ENCODE results near the gene RALGPS2.

GRCh38 chr1:176071191-176072089 lies 135.6 kb downstream of the COP1 start:
- PRO-cap, 2 experiments: no peak in any of the 2 experiments

- PRO-cap, 2 experiments: no peak in any of the 2 experiments
Observed at GRCh38 chr1:176125198-176125755, 81.8 kb downstream of the COP1 start.

DNA sequence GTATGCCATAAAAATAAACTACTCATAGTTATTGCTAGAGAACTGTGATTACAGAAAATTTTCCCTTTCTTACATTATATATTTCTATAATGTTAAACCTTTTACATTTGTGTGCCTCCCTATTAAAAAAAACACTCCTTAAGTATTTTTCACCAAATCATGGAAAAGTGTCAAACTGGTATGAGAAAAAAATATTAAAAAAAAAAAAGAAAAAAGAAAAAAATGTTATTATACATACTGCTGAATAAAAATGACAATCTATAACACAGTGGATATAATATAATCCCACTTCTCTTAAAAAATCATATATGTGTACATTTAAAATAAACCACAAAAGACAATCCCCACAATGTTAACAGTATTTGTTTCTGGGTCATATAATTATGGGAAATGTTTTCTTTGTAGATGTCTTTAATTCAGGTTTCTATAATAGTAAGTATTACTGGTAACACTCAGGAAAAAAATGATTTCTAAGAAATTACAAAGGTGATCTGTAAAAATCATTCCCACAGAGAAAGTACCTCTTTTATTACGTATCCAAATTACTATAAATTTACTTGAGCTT lies 29.9 kb downstream of the COP1 start:
- PRO-cap, 2 experiments: no peak in any of the 2 experiments

DNA sequence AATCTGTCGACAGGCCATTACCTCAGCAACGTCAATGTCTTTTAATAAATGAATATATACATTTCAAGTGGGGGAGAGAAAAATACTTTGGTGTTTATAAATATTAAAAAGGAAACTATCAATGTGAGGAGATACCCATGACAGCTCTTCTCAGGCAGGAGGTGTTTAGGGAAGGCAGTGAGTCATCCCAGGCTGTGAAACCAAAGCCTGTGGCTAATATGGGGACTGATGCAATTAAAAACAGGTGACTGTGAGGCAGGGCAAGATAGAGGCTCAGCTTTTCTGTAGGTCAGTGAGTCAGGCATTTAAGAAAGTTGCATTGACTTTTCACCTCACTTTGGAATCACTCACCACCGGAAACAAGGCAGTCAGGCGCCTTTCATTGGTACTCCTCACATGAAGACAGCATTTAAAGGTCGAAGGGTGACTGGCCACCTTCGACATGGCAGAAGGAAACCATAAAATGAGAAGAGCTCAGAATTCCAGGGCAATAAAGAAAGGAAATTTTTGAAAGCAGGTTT lies 54.5 kb downstream of the PAPPA2 start:
- PRO-cap, 2 experiments: no peak in any of the 2 experiments

- PRO-cap, 2 experiments: no peak in any of the 2 experiments
Observed at GRCh38 chr1:176692623-176693086, 229.7 kb downstream of the PAPPA2 start.

GRCh38 chr1:176939940-176940299 lies 224.6 kb downstream of the ASTN1 start:
- PRO-cap, 2 experiments: no peak in any of the 2 experiments

DNA sequence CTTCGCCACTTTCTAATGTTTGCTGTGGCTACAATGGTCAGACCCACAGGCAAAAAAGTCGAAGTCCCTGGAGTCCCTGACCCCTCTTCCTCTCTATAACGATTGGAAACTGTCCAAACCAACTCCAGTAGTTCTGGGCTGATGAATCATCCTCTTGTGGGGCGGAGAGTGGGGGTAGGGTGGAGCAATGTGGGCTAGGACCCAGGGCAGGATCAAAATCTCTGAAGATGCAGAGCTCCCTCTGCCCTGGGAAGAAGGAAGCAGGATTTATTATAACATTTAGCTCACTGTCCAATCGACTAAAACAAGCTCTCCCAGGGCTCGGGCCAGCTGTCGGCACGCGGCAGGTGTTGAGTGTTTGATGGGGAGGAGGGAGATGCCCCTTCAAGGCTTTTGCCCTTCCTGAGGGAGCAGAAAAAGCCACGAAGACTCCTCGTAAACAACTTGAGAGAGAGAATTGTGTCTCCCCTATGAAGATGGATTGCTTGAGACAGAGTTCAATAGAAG lies 85.7 kb downstream of the BRINP2 start:
- PRO-cap, 2 experiments: no peak in any of the 2 experiments

- PRO-cap, 2 experiments: peak in 1 of 2 experiments; most common plus-strand start chr1:177841483 (in 1)
Observed at GRCh38 chr1:177841324-177841659, 128.6 kb downstream of the SEC16B start.

DNA sequence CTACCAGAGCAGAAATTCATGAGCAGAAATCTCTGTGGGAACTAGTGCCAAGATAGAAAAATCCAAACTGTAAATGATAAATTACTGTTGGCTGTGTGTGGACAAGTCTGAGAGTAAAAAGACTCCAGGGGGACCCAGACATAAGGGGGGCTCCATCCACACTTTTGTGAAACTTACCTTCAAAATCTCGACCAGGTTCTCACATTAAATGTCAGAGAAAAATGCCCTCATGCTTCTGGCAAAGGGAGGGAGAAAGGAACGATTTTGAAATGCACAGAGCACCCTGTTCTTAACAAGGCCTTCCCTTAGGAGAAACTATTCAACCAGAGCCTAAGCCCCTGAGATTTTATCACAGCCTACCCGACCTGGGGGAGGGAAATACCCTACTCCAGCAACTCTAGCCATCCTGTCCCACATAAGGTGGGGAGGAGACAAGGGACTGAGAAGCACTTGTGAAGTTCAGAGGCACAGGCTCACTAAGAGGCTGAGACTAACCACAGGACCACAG lies 86.6 kb downstream of the TEX35 start:
- PRO-cap, 2 experiments: no peak in any of the 2 experiments

GRCh38 chr1:178630446-178630939 lies 94.6 kb upstream of the RALGPS2 start:
- PRO-cap, 2 experiments: no peak in any of the 2 experiments

DNA sequence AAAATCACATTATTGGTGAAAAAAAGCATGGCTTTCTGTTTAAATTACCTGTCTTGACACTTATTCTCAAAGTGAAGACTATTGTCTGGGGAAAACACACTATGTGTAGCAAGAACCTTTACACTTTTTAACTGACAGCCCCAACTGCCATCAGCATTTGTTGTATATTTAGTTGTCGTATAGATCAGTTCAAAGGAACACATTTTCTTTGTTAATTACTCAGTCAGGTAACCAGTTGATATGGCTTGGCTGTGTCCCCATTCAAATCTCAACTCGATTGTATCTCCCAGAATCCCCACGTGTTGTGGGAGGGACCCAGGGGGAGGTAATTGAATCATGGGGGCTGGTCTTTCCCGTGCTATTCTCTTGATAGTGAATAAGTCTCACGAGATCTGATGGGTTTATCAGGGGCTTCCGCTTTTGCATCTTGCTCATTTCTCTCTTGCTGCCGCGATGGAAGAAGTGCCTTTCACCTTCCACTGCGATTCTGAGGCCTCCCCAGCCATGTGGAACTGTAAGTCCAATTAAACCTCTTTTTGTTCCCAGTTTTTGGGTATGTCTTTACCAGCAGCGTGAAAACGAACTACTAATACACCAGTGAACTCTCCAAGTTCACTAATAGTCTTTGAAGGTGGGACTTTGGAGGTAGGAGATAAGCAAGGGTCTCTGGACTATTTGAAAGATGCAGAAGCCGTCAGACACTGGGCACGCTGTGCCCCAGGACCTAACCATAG lies 58.2 kb upstream of the RALGPS2 start:
- PRO-cap, 2 experiments: no peak in any of the 2 experiments

DNA sequence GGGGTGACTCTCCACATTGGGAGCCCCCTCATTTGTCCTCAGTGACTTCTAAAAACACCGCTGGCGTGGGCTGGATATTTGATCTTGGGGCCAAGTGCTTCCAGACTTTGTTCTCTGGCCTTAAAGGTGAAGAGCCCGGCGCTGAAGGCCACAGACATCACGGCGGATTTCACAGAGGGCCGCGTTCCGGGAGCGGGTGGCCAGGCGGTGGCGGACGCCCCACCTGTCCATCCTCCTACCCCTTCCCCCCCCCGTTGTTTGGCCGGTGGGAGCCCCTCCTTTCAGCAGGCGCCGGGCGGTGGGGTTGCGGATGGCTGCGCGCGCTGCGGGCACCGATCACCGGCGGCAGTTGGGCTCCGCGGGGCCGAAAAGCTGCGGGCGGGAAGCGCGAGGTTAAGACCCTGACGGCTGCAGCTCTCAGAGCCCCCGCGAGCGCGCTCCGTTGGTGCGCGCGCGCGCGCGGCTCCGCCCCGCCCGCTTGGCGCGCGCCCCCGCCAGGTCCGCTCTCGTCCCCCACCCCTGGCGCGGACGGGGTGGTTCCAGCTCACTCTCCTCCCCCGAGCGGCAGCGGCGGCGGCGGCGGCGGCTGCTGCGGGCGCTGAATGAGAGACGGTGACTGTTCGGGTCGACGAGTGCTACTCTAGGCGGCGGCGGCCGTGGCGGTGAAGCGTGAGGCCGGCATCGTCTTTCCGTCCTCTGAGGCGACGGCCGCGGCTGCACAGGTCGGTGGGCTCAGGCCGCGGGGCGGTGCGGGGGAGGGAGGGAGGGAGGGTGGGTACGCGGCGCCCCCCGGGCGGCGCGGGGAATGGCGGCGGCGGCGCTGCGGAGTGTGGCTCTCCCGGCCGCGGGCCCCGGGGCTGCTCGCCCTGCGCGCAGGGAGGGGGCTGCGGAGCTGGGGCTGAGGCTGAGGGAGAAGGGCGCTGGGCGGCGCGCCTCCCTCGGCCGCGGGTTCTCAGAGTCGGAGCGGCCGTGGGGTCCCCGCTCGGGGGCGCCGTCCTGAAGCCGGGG lies at the start of gene RALGPS2:
TSS of gene RALGPS2 (plus strand) at position 547 of the 1,008 bp plus-strand sequence.
- PRO-cap, 2 experiments: peak in 2 of 2 experiments; most common plus-strand start position 615 of the sequence (in 2); most common minus-strand start position 480 of the sequence (in 2)

GRCh38 chr1:178932985-178933294 lies 62.1 kb upstream of the ANGPTL1 start:
- PRO-cap, 2 experiments: no peak in any of the 2 experiments

DNA sequence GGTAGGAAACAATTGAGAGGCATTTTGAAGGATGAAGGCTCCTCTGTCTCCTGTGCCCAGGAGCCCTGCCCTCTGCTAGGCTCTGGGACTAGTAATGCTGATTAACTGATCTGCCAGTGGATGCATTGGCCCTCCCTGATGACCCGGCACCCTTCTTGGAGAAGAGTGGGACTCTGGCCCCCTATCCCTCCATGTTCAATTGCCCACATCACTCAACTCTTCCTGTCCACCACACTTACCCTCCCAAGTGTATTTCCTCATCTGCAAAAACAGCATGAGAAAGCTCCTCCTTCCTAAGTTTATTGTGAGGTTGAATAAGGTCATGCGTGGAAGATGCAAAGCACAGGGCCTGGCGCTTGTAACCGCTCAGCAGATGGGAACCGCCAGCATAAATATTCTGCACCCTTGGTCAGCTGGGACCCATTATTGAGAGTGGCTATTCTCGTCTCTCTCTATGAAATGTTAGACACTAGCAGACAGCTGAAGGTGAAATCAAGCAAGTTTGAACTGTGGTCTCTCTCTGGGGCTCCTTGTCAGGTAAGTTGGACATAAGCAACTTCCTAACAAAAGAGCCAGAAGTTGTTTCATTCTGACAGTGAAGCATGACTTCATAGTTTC lies 63.1 kb upstream of the ANGPTL1 start:
- PRO-cap, 2 experiments: no peak in any of the 2 experiments

DNA sequence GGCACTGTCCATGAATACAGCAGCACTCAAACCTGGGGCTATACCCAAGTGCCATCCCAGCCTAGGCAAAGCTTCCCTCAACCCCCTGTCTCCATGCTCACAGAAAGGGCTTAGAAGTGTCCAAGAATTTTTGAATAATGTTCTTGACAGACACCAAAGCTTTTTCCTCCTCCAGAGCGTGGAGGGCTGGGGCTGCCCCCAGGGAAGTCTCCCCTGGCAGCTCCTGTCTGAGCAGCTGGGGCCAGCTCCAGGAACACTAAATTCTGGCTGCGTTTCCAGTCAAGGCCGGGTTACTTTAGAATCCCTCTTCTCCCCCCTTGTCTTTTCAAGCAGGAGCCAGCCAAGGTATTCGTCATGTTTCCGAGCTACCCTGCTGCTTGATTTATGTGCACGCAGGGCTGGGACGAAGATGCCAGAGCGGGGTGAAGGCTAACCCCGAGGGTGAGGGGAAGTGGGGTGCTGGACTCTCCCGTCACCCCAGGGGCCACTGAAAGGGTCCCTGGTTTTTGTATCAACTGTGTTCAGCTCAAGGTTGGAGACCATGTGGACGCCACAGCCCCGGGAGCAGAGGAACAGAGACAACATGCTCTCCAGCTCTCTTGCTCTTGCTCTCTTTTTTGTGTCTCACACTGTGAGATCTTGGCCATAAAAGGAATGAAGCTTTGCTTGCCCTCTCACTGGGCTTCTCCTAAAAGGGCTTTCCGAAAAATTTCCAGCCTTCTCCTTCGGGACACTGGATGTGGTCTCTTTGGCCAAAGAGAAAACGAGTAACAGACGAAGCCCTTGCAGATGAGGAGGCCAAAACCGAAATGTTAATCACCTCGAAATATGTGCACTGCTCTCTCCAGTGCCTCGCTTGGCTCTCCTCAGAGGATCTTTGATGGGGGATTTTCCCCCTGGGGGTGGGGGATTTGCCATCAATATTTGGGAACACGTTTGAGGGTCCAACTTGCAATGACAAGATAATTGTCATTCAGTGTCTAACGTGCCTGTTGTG lies 68.2 kb upstream of the ANGPTL1 start:
- PRO-cap, 2 experiments: no peak in any of the 2 experiments

DNA sequence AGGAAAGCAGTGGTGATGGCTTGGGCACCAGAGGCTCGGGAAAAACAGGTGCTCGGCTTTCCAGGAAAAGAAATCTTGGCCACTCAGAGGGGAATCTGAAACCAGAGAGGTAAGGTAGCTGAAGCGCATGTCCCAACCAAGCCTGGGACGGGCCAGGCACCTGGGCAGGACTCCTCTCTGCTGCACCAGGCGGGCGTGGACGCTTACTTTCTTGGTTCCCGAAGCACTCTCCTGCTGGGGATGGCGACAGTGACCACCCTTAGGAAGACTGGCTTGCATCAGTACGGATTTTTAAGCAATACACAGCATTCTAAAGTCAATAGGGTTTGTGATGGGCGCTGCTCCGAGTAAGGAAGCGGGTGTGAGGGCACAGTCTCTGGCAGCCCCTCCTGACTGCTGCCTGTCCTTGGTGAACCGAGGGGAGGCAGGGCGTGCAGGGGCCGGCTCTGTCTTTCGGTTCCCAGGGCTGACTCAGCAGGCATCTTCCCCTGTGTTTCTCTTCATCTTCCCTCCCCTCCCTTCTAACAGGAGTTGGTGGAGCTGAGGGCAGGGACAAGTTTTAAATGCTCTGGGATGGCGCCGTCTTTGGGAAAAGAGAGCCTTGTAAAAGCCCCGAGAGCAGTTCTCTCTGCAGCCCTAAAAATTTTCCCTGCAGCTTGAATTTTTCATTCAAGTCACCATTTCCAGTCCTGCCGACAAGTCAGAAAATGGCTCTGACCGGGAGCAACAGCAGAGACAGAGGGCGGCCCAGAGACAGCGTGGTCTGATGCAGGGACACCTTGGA lies 75.0 kb upstream of the ANGPTL1 start:
- PRO-cap, 2 experiments: no peak in any of the 2 experiments

DNA sequence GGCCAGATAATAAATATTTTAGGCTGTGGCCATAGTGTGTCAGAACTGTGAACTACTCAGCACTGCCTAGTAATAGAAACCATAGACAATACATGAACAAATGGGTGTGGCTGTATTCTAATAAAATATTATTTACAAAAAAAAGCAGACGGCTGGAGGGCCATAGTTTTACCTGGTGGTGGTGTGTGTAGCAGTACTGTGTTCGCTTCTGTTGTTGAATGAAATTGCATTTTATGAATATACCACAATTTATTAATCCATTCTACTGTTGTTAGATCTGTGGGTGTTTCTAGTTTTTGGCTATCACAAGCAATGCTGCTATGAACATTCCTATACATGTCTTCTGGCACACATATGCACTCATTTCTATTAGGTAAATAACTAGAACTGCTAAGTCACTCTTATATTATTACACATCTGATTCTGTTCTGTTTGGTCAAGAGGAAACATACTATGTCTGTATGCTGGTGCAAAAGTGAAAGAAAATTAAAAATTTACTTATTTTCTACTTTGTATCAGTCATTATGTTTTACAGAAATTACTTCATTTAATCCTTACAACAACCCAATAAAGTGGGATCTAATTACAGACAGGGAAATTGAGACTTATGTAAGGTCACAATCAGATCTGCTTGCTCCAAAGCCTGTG lies 43.4 kb downstream of the TOR3A start:
- PRO-cap, 2 experiments: no peak in any of the 2 experiments

DNA sequence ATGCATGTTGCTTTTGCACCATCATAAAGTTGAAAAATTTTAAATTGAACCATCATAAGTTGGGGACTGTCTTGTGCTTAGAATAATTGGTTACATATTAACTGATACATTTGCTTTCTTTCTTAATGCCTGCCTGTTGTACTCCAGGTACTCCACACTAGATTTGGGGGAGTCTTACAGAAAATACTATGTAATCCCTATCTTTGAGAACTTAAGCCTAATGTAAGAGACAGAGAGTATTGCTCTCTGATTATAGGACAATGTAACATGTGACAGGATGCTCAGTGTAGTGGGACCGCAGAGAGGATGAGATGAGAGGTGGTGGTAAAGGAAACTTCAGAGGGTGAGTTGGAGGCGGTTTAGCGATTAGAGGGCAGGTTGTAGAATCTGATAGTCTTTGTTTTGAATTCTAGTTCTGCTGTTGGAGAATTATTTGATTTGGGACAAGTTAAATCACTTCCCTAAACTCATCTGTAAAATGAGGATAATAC lies 5.3 kb downstream of the SOAT1 start:
- PRO-cap, 2 experiments: no peak in any of the 2 experiments

GRCh38 chr1:179805028-179805326 lies 61.9 kb downstream of the FAM163A start:
- PRO-cap, 2 experiments: no peak in any of the 2 experiments

DNA sequence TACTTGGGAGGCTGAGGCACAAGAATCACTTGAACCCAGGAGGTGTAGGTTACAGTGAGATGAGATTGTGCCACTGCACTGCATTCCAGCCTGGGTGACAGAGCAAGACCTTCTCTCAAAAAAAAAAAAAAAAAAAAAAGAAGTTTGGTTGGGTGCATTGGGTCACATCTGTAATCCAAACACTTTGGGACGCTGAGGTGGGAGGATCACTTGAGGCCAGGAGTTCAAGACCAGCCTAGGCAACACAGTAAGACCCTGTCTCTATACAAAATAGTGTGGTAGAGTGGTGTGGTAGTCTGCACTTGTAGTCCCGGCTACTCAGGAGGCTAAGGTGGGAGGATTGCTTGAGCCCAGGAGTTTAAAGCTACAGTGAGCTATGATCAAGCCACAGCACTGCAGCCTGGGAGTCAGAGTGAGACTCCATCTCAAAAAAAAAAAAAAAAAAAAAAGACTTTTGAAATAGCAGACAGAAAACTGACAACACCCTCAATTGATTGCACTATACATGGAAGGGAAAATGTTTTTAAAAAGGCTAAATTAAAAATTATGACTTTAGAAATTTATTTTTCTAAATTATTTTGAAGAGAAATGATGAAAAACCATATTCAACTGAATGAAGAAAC lies 34.1 kb downstream of the TOR1AIP2 start:
- PRO-cap, 2 experiments: no peak in any of the 2 experiments

Data from Colon Carcinoma Metastatic in the Lung (tissue), 2 donors.